SK-N-MC (cell line): ENCODE measurements around a stretch of chr16.

DNA sequence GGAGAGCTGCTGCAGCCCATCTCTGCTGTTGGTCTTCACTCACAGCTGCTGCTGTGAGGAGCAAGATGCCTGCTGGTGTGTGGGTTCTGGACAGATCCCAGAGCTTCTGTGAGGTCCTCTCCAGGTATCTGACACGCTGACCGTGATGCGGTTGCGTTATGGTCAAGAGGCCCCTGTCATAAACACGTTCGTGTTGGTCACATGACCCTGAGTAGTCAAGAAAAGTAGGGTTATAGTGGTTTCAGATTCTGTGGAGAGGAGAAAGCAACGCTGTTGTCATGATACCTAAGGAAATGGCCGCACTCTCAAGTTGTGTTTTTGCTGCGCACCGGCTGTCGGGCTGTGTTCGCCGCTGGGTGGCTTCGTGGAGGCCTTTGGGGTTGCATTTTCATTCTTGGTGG is 34.8 kb downstream of the DEF8 start:
- RRBS: no CpG with 5 or more reads among the region's 14 CpGs

DNA sequence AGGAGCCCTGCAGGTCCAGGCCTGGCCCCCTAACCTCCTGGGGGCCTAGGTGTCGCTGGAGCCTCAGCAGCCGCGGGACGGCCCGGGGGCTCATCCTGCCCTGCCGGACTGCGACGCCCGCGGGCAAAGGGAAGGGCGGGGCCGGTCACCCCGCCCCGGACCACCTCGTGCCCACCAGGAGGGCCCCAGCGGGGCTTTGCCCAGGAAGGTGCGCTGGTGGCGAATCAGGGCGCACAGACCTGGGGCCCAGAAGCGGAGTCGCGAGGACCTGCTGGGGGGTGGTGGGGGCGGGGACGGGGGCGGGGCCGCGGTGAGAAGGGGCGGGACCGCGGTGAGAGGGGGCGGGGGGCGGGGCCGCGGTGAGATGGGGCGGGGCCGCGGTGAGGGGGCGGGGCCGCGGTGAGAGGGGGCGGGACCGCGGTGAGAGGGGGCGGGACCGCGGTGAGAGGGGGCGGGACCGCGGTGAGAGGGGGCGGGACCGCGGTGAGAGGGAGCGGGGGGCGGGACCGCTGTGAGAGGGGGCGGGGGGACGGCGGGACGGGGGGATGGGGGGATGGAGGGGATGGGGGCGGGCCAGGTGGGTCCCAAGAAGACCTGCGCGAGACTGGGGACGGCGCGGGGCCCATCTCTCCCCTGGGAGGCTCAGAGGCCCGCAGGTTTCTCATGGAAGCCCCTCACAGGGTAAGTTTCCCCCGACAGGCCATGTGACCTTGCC is 25.2 kb downstream of the GAS8 start:
- RRBS: 10% methylated on average over 7 of the region's 67 CpGs